Psoas muscle (tissue), 2 donors: ENCODE measurements around a stretch of chr6.

- PRO-cap, 2 experiments = no peak in any of the 2 experiments
Observed at GRCh38 chr6:2433869-2434513, 188.6 kb upstream of the GMDS start.

GRCh38 chr6:2682804-2683328 is 67.9 kb downstream of the MYLK4 start:
- PRO-cap, 2 experiments = no peak in any of the 2 experiments

DNA sequence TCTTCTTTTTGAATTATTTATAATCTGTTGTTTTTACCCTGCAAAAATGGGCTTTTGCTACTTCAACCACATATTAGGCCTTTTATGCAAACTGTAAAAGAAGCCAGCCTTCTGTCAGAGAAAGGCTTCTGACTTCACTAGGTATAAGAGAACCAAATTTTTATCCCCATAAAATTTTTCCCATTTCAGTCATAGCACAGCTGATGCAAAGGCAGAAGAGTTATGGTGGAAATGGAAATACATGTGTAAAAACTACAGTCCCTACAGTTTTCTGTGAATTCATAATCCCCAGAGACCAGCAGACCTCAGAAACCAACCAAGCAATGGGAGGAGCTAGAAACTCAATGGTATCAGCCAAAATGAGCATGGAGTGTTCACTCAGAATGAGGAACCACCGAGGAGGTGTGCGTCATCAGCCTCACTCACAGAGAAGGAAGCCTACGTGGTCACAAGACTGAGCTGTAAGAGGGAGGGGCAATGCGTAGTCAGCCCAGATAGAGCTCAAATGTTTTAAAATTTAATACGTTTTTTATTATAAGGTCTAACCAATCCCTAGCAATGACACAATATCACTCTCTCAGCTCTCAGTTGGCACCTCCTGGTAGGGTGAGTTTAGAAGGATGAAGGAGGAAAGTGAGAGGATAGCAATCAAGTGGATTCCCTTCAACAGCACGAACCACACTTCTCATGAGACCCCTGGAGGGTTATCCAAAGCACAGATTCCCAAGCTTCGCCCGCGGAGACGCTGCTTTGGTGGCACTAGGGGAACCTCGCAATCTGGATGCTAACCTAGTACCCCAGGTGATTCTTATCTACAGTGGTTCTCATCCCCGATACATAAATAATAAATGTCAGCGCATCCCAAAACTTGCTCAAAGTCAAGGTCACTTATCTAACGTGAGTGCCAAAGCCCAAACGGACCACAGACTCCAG is 17.4 kb downstream of the MYLK4 start:
- PRO-cap, 2 experiments = no peak in any of the 2 experiments

DNA sequence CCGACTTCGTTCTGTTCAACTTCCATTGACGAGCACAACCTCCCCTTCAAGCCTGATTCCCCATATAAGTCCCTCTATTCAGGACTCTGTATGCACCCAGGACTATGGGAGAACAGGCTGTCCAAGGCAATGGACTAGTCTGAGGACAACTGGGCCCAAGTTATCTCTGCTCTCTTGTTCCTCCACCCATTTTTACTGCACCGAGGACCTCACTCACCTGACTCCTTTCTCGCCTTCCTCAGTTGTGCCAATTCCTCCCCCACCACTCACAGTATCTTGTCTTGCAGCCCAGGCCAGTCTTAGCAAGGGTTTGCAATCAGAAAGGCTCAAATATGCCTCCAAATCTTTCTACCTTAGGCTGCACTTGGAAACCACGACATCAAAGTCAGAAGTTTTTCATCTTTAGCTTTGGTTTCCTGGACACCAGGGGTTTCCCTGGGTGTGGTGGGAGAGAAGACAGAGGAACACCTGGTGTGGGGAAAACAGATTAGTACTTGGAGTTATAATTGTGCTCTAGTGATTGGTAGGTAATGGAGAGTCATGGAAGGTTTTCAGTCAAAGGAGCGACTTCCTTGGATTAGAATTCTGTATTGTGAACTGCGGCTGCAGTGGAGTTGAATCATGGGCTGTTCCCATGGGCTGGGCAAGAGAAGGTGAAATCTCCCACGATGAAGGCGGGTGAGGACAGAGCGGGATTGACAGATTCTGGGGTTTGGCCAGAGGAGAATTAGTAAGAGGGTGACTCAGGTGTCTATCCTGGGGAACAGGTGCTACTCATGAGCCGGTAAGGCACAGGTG is 32.0 kb downstream of the SERPINB1 start:
- PRO-cap, 2 experiments = no peak in any of the 2 experiments

DNA sequence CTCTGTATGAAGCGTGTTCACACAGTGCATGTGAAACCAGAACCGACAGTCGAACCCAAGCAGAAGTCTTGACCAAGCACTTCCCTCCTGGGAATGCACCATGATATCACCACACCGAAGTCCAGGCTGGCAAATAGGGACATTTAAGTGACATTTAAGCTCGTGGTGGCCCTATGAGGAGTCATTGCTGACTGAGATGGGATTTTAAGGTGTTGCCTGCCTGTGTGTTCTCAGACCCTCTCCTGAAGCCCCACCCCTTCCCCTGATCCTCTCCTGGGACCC is 11.3 kb upstream of the SERPINB1 start:
- PRO-cap, 2 experiments = no peak in any of the 2 experiments

DNA sequence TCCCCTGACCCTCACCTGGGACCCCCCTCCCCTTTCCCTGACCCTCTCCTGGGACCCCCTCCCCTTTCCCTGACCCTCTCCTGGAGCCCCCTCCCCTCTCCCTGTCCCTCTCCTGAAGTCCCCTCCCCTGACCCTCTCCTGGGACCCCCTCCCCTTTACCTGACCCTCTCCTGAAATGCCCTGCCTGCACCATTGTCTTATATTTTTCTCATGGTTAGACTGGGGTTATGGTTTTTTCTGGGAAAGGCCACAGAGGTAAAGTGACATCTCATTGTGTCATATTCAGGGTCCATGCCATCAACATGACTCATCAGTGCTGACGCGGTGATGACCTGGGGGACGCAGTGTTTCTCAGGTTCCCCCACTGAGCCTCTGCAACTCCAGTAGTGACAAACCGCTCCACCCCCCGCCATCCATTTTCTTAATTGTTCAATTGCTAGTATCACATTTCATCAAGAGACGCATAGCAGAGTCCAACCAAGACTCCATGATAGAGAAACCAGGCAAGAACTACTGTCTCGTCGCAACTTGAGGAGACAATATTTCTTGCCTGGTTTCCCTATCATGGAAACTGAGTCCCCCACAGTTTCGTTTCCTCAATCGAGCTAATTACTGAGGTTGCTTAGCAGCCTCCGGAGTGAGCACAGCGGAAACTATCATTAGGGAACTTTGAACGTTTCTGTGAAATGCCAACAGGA is 12.0 kb upstream of the SERPINB1 start:
- PRO-cap, 2 experiments = no peak in any of the 2 experiments

DNA sequence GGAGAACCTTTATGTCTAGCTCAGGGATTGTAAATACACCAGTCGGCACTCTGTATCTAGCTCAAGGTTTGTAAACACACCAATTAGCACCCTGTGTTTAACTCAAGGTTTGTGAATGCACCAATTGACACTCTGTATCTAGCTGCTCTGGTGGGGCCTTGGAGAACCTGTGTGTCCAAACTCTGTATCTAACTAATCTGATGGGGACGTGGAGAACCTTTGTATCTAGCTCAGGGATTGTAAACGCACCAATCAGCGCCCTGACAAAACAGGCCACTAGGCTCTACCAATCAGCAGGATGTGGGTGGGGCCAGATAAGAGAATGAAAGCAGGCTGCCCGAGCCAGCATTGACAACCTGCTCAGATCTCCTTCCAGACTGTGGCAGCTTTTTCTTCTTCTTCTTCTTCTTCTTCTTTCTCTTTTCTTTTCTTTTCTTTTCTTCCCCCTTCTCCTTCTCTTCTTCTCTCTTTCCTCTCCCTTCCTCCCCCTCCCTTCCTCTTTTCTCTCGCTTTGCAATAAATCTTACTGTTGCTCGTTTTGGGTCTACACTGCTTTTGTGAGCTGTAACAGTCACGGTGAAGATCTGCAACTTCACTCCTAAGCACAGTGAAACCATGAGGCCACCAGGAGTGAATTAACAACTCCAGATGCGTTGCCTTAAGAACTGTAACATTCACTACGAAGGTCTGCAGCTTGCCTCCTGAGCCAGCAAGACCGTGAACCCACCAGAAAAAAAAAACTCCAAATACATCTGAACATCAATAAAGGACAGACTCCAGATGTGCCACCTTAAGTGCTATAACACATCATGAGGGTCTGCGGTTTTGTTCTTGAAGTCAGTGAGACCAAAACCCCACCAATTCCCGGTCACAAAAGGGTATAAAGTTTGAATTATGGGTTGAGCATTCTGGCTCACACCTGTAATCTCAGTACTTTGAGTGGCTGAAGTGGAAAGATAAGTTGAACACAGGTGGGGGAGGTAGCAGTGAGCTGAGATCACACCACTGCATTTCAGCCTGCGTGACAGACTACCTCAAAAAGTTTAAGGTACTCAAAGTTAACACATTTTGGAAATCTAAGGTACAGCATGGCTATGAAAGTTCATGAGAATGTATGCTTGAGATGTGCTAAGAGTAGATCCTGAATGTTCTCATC is 19.6 kb upstream of the SERPINB1 start:
- PRO-cap, 2 experiments = no peak in any of the 2 experiments

- PRO-cap, 2 experiments = no peak in any of the 2 experiments
Observed at GRCh38 chr6:2911156-2911627, 8.1 kb upstream of the SERPINB9 start.

DNA sequence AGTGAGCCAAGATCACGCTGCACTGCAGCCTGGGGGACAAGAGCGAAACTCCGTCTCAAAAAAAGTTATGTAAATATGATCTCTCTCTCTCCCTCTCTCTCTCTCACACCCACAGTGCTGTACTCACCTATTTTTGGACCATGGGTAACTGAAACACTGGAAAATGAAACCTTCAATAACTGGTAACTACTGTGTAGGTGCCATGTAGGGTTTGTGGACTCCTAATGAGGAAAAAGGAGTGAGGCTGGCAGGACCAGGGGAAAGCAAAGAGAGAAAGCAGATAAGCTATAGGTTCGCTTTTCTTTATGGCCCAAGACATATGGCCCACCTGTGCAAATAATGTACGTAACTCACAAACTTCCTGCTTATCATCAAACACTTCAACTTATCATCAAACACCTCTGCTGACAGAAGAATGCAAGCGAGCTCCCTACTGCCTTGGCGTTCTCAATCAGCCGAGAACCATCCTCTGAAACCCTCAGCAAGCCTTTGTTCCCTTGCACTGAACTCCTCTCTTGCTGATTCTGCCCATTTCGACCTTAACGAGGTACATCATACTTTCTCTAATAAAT is 28.6 kb downstream of the SERPINB6 start:
- PRO-cap, 2 experiments = no peak in any of the 2 experiments

GRCh38 chr6:2952513-2953622 is 18.5 kb downstream of the SERPINB6 start:
- PRO-cap, 2 experiments = no peak in any of the 2 experiments

DNA sequence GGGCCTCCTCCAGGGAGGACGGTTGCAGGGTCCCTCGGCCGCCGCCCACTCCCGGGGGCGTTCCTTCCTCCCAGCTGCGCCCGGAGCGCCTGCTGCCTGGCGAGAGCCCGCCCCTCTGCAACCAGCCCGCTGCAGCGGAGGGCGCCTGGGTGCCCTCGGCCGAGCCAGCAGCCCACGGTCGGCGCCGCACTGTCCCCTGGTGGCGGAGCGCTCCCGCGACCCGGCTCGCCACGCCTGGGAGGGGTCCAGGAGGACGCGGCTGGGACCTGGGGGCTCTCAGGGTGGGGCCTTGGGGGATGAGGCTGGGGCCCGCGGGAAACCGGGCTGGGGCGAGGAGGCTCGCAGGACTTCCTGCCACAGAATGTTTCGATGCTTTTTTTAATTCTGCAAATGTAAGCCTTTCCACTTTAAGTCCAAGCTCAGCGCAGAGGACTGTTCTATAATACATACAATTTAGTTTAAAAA is 10.7 kb upstream of the NQO2 start:
- PRO-cap, 2 experiments = peak in 2 of 2 experiments; most common plus-strand start position 120 of the sequence (in 1); most common minus-strand start position 119 of the sequence (in 2)

DNA sequence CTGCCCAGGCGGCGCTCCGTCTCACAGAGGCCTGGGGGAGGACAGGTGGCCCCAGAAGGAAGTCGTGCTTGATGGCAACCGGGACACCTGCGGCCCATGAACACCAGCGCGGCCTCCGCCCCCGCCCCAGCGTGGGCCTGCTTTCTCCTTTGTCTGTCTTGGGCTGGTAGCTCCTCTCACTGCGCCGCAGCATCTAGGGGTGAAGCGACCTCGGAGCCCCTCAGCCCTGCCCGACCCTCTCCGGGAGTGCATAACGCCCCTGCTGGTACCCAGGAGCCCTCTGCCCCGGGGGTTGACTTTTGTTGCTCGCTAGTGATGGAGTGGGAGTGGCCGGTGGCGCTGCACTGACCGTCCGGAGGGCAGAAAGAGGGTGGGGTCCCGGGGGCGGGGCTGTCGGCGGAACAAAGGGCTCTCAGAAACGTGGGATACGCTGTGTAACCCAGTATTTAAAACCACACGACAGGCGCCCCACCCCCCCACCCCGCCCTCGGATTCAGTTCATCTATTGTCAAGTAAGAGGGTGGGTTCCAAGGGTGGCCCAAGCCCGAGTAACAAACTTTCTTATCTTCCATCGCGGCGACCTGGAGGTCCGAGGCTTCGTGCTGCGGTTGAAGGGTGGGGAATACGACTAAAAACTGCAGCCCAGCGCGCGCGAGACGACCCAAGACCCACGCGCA is 906 bp upstream of the TUBB2B start:
- PRO-cap, 2 experiments = no peak in any of the 2 experiments

GRCh38 chr6:3295230-3295848 is 36.6 kb downstream of the PSMG4 start:
- PRO-cap, 2 experiments = peak in 1 of 2 experiments; most common plus-strand start chr6:3295796 (in 1)

DNA sequence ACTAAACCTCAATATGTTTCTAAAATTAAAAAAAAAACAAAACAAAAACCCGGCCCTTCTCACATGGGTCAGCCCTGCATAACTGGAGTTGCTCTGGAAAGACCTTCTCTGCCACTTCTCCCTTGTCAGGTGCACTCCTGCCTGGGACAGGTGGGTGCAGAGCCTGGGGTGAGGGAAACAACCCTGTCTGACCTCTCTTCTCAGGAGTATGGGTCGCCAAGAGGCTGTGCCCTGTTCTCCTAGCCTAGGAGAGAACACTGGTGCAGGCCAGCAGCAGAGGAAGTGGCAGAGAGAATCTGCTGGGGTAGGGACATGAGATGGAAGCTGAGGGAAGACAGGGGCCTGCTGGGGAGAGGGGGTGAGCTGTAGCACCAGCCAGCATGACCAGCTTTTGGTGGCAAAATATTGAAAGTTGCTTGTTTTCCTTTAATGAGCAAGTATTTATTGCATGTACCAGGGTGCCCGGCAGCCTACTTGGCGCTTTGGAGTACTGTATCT is 62.9 kb downstream of the PSMG4 start:
- PRO-cap, 2 experiments = no peak in any of the 2 experiments

- PRO-cap, 2 experiments = no peak in any of the 2 experiments
Observed at GRCh38 chr6:3406255-3407263, 50.3 kb downstream of the SLC22A23 start.

GRCh38 chr6:3435205-3435821 is 21.5 kb downstream of the SLC22A23 start:
- PRO-cap, 2 experiments = no peak in any of the 2 experiments

DNA sequence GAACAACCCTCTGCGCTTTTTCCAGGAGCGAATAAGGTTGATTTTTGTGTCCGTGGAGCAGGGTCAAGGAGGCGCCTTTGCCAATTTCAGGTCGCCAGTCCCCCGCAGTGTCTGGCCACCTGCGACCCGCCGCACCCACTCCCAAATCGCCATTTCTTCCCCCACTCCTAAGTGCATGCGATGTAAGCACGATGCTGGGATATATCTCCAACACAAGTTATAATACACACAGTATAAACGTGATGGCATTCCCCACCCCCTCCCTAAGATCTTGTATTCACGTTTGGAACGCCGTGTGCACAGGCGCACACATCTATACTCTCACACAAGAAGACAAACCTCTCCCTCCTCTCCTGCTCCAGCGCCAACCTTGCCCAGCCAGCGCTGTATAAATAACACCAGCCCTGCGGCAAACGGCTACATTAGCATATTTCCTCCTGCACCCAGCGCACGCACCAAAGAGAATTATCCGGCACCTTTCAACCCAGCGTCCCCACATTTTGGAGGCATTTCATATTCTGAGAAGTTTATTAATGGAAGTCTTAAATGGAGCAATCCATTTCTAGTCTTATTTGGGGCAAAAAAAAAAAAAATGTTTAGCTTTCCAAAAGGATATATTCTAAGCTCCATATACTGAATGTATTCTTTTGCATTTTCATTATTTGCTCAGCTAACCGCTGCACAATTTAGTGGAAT is 879 bp upstream of the SLC22A23 start:
- PRO-cap, 2 experiments = no peak in any of the 2 experiments

GRCh38 chr6:3731935-3732517 is 19.5 kb downstream of the PXDC1 start:
- PRO-cap, 2 experiments = no peak in any of the 2 experiments

GRCh38 chr6:3746230-3746866 is 5.2 kb downstream of the PXDC1 start:
- PRO-cap, 2 experiments = peak in 1 of 2 experiments; most common plus-strand start chr6:3746625 (in 1); most common minus-strand start chr6:3746425 (in 1)

DNA sequence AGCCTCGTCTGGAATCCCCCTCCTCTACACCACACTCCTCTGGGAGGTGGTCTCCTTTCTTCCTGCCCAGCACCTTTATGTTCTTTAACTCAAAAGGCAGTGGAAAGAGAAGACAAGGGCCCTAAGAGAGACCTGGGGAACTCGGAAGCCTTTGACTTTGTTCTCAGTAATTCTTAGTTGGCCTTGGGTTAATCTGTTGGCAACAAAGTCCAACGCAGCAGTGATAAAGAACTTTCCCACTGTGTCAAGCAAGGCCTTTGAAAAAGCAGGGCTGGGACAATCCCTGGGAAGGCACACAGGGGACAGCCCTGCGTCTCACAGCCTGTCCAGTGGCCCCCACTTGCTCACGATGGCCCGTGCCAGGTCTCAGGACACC is 42.9 kb upstream of the FAM50B start:
- PRO-cap, 2 experiments = no peak in any of the 2 experiments